Glomerular endothelial cell (primary cell): ENCODE measurements around the gene VAX1.

DNA sequence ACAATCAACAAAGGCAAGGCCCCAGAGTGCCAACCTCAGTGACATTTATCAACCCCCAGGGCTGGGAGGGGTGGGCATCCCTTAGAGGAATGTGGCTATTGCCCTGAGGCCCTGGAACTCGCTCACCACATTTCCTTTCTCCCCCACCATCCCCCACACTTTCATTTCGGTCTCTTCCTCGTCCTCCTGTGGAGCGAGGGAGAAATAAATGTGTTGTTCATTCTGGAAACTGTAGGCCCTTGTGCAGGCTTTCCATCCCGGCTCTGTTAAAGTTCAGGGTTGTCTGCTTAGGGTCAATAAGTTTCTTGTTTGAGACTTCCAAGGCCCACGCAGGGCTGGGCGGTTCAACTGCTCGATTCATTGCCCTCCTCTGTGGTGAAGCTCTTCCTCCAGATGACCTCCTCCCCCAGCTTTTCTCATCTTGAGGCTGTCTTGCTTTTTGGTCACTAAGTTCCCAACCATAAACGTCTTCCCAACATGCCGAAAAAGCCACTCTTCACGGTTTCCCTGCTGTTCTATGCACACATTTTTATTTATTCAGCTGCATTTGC, 57.7 kb downstream of the AFAP1L2 start:
- RAMPAGE, long total RNA, result no peak

- RAMPAGE, long total RNA, result no peak
Measured at GRCh38 chr10:114399355-114400180, 4.7 kb downstream of the AFAP1L2 start.

- RAMPAGE, long total RNA, result no peak
Measured at GRCh38 chr10:114473639-114474407, 69.5 kb upstream of the AFAP1L2 start.

GRCh38 chr10:114515339-114515988, 111.2 kb upstream of the AFAP1L2 start:
- RAMPAGE, long total RNA, result no peak

DNA sequence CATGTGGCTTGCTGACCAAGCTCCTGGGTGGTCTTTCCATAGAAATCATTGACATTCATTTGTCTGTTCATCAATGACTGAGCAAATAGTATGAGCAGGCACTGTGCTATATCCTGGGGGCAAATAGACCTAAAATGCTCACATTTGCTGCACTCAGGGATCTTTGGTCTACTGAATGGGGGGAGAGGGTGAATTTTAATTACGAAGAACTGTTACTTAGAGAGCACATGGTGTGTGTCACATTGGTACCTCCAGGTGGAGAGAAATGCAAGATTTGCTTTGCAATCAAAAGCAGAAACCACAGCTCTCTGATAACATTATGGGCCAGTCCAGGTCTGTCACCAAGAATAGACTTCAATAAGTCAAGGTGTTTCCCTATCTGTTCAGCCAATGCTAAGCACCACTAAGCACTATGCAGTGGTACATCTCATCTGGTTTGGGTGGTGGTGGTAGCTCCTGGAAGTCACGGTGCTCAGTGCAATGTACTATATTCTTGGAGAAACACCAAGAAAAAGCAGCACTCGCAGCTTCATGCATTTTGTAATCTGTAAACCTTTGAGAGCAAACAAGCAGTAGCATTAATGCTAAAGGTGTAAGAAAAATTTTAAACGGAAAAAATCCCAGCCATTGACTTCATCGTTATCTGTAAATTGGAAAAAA, 119.6 kb upstream of the AFAP1L2 start:
- RAMPAGE, long total RNA, result no peak

DNA sequence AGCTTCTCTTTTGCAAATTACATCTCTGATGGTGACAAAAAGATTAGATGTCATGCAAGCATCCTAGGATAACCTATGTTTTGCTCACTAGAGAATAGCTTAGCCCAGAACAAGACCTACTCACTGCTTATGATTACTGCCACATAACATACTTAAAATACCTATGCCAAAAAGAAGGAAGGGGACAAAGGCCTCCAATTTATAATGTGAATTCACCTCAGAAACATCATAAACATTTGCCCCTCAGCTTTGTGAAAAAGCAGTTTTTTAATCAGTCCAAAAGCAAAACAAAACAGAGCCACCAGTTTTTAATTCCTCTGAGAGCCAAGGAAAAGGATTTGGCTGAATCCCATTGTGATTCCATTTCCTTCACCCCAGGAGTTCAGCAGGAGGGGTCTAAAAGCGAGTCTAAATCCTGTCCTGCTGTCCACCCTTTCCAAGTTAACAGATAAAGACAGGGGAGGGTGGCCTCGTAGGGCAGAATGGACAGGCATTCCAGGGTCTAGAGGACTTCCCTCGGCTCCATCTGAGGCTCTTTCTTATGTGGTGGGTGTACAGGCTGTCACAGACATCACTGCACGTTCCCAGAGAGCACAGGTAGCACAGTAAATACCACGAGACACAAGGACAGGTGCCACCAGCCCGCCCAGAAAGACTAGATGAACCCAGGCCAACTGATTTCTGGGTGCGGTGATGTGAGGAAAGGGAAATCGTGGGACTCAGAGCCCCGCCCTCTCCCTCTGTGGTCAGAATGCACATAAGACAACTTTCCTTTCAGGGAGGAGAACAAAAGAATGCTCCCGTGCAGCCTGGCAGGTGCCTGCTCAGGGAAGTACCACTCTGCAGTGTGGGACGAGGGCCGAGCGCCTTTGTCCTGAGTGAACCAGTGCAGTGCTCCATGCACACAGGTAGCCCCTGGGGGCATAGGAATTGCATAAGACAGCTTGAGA, 119.9 kb downstream of the ABLIM1 start:
- RAMPAGE, long total RNA, result no peak

DNA sequence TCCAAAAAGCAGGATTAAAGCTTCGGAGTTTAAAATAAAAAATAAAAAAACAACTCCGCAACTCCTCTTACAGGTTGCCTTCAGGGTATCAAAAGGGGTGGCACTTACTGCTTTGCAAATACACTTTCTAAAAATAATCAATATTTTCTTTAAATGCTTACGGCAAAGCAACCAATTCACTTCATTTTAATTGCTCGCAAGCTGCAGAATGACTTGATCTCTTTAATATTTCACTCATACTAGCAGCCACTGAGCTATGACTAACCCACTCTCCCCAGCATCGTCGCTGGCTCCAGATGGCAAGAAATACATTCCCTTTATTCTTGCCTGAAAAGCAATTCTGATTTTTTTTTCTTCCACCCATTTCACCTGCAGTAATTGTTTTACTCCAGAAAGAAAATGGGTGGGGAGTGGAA, 54.4 kb upstream of the FHIP2A start:
- RAMPAGE, long total RNA, result no peak

DNA sequence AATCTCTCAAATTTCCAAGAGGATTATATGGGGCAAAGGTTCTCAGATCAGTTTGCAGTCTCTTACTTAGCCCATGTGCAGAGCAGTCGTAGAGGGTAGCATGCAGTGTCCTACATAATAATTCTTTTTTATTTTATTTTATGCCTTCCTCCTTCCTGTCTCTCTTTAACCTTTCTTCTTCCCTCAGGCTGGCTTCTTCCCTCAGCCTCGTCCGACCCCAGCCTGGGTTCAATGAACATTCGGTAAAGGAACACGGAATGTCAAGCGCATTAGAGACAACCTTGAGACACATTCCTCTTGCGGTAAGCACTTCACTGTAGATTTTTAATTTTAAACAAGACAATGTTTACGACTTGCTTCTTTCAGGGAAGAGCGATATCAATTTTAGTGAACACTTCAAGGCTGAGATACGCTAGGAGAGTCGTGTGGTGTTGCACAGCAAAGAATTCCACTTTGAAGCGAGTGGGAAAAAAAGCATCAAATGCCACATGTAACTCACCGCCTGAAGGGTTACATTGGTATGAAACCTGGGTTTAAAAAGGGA, 69.0 kb upstream of the ATRNL1 start:
- RAMPAGE, long total RNA, result no peak

- RAMPAGE, long total RNA, result no peak
Measured at GRCh38 chr10:115368120-115368788, 275.1 kb downstream of the ATRNL1 start.

GRCh38 chr10:116001174-116001778, 271.7 kb downstream of the GFRA1 start:
- RAMPAGE, long total RNA, result no peak

GRCh38 chr10:116045795-116046453, 227.1 kb downstream of the GFRA1 start:
- RAMPAGE, long total RNA, result no peak

GRCh38 chr10:116270410-116271816, 2.1 kb downstream of the GFRA1 start:
- RAMPAGE, long total RNA, result no peak

DNA sequence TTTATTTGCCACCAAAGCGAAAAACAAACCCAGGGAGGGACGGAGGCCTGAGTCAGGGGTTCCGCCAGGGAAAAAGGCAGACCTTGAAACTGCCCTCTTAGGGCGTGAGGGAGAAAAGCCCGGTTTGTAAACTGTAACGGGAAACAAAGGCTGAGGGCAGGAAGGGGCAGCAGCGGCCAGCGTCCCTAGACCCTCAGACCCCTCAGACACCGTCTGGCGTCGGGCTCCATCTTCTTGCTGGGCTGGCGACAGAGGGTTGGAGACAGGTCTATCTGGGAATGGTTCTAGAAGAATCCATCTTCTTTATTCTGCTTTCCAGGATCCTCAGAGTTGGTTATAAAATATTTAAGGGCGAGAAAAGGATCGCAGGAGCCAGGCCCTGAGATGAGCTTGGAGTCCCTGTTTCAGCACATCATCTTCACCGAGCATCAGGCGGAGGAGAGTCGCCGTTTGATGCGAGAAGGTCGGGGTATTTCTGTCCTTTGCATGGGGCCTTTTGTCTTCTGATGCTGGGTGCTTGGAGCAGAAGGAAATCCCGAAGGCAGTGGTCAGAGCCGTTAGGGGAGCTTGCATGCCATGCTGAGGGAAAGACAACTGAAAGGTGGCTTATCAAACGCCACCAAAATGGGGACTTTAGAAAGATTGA, 503 bp downstream of the CCDC172 start:
- RAMPAGE, long total RNA, result no peak

DNA sequence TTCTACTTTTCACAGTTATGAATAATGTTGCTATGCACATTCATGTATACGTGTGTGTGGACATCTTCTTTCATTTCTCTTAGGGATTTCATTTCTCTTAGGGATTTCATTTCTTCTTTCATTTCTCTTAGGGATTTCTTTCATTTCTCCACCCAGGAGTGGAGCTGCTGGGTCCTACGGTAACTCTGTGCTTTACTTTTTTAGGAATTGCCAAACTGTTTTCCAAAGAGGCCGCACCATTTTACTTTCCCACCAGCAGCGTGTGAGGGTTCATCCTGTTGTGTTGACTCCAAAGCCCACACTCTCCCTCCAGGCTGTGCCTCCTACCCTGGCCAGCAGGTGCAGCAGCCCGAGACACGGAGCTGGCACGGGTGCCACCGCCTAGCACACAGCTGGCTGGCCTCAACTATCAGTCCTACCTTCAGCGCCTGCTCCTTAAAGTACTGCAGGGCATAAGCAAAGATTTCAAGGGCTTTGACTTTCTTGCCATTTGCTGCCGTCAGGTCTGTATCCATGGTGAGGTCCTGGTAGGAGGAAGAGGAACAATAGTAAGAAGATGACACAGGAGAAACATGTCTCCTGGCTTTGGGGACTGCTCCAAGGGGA, 28.6 kb upstream of the C10orf82 start:
- RAMPAGE, long total RNA, result no peak

DNA sequence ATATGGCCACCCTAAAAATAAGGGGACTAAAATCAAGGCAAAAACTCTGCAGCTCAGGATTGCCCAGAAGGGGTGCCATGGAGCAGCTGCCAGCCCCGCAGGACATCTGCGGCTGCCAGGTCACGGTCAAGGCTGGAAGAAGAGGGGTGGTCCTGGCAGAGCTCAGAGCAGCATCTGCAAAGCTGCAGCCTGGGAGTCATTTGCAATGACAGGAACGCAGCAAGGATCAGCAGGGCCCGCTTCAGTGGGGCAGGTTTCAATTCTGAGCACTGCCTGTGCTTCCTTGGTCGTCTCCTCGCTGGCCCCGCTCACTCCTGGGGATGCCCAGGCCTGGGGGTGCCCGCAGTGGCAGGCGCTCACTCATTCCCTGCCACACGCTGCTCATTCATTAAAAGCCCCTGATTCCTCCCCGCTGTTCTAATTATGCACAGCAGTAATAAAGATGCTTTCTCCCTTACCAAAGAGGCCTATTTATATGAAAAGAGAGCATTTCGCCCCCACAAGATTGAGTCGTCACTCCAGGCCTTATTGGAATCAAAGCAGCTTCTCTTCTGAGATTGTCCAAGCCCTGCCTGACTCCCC, 4.6 kb downstream of the HSPA12A start:
- RAMPAGE, long total RNA, result no peak

- RAMPAGE, long total RNA, result no peak
Measured at GRCh38 chr10:116756115-116756801, 13.9 kb upstream of the HSPA12A start.

DNA sequence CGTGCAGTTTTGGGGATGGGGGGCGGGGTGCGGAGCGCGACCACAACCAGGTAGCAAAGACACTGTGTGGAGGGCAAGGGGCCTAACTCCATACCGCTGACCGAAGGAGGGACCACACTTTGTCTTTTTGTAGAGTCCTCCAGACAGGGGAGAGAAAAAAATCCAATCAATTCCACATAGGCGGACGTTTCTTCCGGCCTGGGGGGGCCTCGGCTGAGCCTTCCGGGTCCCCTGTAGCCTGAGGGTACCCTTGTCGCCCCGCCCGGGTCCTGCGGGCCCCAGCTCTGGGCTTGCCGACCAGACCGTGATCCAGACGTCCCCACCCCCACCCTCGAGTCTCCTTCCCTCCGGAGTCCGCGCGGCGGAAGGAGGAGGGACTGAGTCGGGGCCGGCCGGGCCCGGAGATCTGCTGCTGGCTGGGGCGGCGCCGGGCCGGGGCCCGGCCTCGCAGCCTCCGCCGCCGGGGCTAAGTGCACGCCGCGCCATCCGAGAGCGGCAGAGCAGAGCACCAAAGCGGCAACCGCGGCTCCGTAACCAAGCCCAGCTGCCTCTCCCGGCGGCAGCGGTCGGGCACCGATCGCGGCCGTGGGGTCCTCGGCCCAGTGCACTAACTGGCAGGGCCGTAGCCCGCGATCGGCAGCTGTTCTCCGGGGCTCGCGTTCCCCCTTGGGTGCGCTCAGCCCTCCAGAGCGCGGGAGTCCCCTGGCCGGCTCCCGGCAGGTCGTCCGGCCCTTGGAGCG, 1.1 kb downstream of the VAX1 start:
- RAMPAGE, long total RNA, result no peak

- RAMPAGE, long total RNA, result no peak
Measured at GRCh38 chr10:117138217-117138743, at the start of gene VAX1. VAX1 (minus strand) TSS chr10:117138270.

- RAMPAGE, long total RNA, result no peak
Measured at GRCh38 chr10:117241543-117242132, 724 bp downstream of the SLC18A2 start.

DNA sequence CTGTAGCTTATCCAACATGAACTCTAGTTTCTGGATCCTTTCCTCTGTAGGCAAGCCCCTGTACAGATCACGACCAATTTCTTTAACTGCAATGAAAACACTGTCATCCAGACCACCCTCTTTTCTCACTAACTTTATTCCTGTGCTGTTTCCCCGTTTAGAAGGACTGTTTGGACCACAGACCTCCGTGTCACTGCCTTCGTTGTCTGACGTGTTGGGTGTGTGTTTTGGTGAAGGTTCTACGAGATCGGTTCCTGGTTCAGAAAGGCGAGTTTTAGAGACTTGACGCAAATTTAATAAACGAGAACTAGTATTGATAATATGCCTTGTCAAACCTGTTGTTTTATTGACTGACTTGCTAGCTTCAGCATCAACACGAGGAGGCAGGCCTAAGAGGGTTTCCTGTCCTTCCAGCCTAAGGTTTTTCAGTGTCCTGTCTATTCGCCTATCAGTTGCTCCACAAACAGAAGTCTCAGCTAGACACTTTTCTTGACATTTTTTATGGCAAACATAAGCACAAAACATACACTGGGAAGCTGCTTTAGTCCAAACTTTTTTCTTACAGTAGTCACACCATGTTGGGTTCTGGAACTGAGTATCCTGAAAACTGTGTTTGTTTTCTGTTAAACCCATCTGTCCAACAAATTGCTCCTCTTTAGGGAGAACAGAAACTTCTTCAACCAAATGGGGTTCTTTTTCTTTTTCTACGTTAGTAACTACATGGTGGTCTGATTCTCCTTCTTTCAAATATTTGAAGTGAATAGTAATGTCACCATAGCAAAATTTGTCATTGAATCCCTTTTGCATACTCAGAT, 42.9 kb downstream of the SLC18A2 start:
- RAMPAGE, long total RNA, result no peak